Measurements from ENCODE around the genes NECAB2, MBTPS1, WFDC1 and MEAK7.

- RRBS, result no CpG with 5 or more reads among the region's 13 CpGs
These were observed 82.4 kb downstream of the PLCG2 start for GRCh38 chr16:81861326-81862098.

DNA sequence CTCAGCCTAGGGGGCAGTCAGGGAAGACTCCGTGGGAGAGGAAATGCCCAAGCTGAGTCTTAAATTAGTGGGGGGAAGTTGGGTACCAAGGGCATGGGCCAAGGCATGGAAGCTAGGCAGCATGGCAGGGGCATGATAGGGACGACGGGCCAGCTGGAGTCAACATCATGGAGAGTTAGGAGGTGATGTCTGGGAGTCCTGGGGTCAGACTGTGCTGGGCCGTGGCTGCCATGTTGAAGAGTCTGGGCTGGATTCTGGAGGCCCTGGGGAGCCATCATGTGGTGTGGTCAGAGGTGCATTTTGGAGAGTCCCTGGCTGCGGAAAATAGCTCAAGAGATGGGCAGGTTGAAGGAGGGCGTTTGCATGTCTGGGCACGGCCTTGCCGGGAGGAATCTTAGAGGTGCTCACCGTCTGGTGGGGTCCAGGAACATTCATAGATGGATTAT is 85.2 kb downstream of the SDR42E1 start:
- RRBS, result no CpG with 5 or more reads among the region's 9 CpGs

DNA sequence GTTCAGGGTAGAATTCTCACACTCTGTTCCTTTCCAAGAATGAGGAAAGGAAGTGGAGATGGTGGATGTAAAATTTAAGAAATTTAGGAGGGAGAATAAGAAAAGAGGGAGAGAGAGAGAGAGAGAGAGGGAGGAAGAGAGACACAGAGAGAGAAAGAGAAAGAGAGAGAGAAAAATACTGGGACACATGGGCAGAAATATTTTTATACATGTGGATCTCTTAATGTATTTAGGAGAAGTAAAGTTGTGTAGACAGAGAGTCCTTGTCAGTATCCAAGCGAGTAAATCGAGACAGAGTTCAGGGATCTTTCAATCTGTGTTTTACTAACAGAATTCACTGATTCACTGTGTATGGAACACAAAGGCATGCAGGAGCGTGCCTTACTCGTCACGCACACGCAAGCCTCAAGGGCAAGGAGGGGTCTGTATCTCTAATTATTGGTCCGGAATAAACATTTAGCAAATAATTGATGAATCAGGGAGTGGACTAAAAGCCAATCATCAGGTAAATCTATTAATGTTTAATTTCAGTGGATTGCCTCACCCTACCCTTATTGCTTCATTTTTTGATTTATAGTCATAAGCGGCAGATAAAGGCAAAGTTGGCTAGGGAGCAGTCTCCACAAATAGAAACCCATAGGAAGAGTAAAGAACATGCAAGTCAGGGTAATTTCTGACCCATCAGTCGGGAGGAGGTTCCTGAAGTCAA is 7.6 kb upstream of the HSD17B2 start:
- RRBS, result no CpG with 5 or more reads among the region's 9 CpGs

GRCh38 chr16:82195935-82196495 is 26.0 kb upstream of the MPHOSPH6 start:
- RRBS, result no CpG with 5 or more reads among the region's 2 CpGs

- RRBS, result 69% methylated on average over 10 of the region's 33 CpGs
These were observed 1.3 kb downstream of the CDH13 start for GRCh38 chr16:82627830-82628711.

DNA sequence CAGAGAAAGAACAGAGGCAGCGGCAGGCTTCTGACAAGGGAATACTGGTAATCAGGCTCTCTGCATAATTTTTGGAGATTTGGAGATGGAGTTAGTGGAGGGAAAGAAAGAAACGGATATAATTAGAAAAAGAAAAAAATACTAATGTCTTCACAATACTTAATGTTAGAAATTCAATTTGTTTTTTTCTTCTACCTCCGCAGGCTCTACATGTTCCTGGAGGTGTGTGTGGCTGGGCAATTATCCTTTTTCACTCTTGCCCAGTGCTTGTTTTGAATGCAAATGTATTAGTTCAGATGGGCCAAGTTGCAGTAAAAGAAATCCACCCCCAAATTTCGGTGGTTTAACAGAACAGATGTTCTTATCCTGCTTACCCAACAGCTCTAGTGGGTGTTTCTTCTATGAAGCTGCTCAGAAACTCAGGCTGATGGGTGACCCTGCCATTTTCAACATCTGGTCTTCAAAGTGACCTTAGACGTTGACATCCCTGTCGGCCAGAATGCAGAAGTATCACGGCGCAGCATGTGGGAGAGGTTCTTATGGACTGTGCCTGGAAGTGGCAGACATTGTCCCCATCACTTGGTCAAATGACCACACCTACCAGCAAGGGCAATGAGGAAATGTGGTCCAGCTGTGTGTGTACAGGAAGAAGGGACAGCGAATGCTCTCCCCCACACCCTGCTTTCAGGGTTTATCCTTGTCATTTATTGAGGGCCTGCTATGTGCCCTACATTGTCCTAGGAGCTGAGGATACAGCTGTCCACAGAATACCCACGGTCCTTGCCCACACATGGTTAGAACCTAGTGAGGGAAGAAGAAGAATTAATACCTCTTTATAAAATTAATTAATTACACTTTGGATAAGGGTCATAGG is 157.3 kb downstream of the CDH13 start:
- RRBS, result no CpG with 5 or more reads among the region's 10 CpGs

- RRBS, result no CpG with 5 or more reads among the region's 6 CpGs
These were observed 369.2 kb downstream of the CDH13 start for GRCh38 chr16:82995886-82996545.

GRCh38 chr16:83473317-83473516 is 334.6 kb upstream of the HSBP1 start:
- RRBS, result no CpG with 5 or more reads among the region's 2 CpGs

DNA sequence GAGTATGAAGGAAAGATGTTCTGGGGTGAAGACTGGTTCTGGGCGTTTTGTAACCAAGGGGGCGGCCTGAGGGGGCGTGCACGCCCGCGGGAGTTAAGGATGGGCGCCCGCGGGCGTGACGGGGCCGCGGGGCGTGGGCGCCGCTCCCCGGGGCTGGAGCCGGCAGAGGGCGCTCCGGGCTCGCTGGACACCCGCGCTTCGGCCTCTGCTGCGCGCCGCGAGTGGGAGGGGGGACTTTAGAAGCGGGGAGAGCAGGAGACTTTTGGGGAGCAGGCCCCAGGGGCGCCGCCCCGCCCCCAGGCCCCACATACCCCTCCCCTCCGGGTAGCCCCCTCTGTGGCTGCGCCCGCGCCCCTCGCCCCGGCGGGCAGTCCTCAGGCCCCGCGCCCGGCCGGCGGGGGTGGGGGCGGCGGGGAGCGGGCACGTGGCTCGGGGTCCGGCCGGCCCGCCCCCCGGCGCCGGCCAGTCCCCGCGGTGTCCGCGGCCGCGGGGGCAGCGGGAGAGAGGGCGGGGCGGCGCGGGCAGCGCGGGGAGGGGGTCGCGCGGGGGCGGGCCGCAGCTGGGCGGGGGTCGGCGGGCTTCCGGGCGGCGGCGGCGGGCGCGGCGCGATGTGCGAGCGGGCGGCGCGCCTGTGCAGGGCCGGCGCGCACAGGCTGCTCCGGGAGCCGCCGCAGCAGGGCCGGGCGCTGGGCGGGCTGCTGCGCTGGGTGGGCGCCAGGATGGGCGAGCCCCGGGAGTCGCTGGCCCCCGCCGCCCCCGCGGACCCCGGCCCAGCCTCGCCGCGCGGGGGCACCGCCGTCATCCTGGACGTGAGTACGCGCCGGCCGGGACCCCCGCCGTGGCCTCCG is at the start of gene NECAB2:
NECAB2 (plus strand) TSS at position 204 of the 848 bp plus-strand sequence.
- RRBS, result 15% methylated on average over 52 of the region's 123 CpGs

DNA sequence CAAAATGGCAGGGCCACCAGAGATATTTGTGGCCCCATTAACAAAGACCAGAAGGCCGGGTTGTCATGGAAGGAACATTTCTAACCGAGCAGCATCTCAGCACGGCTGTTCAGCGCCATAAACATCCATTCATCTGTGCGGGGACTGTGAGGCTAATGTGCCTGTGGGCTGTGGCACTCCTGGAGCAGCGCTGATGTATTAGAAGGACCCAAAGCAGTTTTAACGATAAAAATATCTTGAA is 31.7 kb downstream of the SLC38A8 start:
- RRBS, result no CpG with 5 or more reads among the region's 7 CpGs

DNA sequence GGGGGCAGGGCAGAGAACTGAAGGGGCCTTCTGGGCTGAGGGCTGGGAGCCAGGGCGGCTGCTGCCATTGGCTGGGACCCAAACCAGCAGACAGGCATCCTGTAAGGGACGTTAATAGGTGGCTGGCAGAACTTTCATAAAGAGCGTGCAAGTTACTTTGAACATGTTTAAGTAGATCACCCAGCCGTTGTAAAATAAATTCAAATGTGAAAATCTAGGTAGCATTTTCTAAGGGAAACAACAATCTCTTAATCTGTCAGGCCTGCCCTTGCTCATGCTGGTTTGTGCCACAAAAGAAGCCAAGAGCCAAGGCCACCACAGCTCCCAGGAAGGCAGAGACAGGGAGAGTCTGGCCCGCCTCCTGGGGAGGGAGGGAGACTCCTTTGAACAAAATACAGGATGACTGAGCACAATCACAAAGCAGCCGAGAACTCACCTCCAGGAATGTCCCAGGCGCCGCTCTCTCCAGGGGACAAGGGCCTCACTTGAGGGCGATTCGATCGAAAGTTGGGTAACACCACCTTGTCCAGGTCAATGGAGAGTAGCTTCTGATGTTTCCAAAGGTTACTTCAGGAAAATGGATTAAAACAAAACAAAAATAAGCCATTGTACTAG is 13.1 kb upstream of the SLC38A8 start:
- RRBS, result no CpG with 5 or more reads among the region's 11 CpGs

DNA sequence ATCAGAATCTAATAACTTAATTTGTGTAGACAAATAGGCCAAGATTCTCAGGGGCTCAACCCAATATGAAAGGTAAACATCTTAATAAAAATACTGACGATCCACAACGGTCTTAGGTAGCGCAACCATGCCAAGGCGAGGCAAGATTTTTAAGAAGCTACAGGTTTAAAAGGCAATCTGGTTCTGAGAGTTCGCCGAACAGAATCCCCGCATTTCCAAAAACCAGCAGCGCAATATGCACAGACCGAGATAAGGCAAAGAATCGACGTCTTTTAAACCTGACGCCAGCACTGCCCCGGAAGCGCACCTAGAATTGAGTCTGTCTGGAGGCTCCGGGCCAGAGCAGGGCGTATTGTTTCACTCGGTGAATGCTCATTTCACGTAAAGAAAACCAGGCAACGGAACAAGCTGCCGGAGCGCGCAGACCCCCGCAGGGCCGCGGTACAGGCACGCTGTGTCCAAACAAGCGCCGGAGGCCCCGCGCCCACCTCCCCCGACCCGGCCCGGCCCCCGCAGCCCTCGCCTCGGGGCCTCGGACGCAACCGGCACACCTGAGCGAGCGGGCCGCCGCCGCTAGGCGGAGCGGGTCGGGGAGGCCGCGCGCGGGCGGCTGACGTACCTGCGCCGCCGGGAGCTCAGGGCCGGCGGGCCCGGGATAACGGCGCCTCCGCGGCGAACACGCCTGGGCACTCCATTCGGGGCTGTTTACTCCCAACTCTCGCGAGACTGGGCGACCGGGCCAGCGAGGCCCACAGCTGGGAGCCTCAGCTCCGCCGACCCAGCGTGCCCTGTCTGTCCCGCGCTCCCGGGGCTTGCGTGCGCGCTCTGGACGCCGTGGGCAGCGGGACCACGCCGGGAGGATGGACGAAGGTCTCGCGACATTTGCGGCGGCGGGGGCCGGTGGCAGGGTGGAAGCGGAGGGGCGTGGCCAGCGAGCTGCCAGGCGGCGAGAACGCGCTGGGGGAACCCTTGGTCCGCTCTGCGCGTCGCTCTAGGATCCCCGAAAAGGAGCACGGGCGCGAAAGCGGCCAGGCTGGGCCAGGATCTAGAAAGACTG is at the start of gene MBTPS1:
MBTPS1 (minus strand) TSS at position 827 of the 1,057 bp plus-strand sequence.
- RRBS, result 1% methylated on average over 69 of the region's 108 CpGs

- RRBS, result 3% methylated on average over 4 of the region's 36 CpGs
These were observed at the start of gene WFDC1 for GRCh38 chr16:84294261-84295139. WFDC1 (plus strand) TSS chr16:84294878.

GRCh38 chr16:84362250-84362795 is 6.0 kb upstream of the ATP2C2 start:
- RRBS, result 100% methylated on average over 1 of the region's 10 CpGs

DNA sequence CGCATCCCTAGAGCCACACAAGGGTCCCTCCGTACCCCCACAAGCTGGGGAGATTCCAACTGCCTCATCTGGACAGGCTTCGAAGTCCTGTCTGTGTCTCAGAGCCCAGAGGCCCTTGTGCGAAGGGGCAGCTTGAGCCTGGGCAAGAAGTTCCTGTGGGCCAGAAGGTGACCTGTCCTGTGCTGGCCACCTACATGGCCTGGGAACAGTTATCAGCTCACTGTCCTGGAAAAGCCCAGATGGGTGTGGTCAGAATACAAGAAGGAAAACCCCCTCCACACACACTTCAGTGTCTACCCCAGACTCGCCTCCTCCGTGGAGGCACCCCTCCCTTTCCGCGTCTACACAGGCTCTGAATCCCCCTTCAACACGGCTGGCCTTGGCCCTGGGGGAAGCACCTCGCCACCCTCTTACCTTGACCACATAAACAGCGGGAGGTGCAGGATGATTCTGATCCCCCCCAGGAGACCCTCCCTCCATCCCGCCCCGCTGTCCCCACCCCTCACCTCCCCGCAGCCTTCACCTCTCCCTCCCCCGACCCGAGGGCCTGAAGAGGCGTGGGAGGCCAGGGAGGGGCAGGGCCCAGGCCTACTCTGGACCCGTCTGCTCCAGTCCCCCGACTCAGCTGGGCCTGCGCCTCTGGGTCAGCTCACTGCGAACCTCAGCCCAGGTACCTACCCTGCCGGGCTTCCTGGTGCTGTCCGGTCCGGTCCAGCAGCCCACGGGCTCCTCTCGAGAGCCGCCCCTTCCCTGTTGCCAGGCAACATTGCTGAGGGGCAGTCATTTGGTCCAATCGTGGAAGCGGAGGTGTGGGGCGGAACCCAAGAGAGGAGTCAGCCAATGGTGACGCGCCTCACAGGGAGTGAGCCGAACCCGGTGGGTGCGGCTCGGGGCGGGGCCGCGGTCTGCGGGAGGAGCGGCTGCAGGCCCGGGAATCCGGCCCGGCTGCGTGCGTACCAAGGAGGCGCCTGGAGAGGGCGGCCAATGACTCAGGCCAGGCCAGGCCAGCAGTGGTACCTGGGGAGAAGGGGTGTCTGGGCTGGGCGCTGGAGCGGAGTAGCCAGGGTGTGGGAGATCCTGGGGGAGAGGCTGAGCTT is at the start of gene MEAK7:
MEAK7 (minus strand) TSS at position 737 of the 1,097 bp plus-strand sequence.
- RRBS, result 1% methylated on average over 9 of the region's 50 CpGs

DNA sequence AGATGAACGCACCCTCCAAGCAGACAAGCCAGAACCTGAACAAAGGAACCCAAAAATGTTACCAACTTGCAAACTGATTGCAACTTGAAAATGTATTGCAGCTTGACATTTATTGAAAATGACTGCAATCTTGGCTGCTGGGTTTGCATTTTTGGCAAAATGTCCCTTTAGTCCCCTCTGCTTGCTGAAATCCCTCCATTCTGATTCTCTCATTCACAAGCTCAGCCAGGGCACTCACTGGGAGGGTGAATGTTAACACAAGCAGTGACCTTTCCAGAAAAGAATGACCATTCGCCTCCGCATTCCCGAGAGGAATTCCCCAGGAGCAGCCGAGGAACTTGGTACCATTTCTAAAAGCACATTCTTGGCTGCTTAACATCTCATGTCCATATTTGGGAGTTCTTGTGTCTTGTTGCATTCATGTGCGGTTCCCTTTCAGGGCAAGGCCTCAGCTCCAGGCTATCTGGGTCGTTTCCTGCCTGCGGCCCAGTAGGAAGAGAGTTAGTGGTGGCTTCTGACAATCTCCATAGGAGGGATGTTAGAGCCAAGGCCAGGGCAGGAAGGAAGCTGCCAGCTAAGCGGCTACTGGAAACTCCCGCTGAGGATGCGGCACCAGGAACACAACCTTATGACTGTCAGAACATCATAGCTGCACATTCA is 27.7 kb upstream of the MEAK7 start:
- RRBS, result no CpG with 5 or more reads among the region's 11 CpGs

DNA sequence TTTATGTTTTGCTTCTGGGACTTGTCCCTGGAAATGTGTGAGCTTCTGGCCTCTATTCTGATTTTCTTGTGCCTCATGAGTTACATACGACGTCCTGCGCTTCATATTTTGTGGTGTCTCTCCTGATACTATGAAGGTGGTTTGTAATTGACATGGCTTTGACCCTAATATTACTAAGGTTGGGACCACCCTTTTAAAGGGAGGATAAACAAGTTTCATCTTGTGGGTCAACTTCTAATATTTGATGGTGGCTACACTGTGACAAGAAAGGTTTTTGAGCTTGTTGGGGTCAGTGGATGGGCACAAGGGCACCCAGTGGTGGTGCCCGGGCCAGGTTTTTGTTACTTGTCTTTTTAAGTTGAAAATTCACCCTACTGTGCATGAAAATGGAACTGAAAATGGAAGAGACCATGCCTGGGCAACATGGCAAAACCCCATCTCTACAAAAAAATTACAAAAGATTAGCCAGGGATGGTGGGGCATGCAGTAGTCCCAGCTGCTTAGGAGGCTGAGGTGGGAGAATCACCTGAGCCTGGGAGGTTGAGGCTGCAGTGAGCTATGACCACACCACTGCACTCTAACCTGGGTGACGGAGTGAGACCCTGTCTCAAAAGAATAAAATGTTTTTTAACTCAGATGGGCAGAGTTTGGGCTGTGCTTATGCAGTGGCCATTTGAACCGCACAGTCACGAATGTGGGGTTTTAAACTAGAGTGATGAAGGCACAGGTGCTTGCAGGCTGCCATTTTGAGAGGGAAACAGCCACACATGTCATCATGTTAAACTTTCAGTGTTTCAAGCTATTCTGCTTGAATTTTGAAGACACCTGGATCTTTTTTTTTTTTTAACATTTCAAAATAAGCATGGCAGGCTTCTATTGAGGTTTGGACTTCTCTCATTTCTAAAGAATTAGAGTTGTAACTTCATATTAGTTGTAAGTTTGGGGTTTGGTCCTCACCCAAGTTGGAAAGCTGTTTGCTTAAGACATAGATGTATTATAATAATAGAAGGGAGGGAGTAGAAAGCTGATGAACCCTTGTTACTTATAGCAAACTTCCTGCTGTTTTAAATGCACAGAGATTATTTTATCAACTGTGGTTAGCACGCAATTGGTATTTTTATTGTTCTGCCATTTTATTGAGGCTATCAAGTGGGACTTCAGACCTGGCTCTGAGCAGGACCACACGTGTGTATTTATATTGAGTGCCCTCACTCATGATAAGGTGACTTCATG is 16.5 kb downstream of the KLHL36 start:
- RRBS, result no CpG with 5 or more reads among the region's 9 CpGs

DNA sequence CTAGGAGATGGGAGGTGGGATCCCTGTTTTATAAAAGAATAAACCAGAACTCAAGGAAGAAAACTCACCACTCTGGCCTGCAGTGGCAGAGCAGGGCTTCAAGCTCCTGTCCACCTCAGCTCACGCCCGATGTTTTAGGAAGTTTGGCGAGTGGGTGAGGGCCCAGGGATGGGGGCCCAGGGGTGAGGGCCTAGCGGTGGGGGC is 43.8 kb upstream of the CRISPLD2 start:
- RRBS, result no CpG with 5 or more reads among the region's 4 CpGs

DNA sequence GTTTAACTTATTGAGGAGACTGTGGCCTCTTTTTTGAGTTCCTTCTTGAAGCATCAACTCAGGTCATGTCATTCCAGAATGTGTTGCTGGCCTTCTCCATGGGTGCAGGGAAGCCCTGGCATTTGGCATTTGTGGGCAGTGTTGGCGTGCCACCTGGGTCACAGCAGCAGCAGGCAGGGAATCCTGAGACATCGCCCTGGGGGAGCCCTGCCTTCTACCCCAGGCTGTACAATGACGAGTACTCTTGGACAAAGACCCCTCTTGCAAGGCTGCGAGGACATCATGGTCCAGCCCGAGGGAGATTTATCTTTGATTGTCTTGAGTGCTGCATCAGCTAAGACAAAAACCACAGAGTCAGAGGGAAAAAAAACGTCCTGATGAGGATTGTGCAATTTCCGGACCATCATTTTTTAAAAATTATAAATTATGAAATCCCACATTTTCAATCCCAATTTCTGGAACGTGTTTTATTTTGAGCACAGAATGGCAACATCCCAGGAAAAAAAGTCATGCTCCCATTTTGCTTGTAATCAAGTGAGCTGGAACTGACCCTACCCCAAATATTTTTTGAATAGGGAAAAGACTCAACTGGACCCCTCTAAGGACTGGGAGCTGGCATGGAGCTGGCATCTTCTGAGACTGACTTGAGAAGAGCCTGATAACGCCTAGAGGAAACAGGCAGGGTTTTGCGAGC is 3.8 kb downstream of the CRISPLD2 start:
- RRBS, result no CpG with 5 or more reads among the region's 10 CpGs

GRCh38 chr16:84827977-84828710 is 8.4 kb downstream of the CRISPLD2 start:
- RRBS, result 68% methylated on average over 2 of the region's 16 CpGs

All from CMK (cell line).